Endometrial microvascular endothelial cells (primary cell): Measurements from ENCODE around the genes SMC5 and C9orf85.

GRCh38 chr9:69220658-69221406, 46.8 kb downstream of the TJP2 start:
- RAMPAGE, long total RNA, result no peak

- RAMPAGE, long total RNA, result no peak
These were observed 72.4 kb downstream of the ENTREP1 start for GRCh38 chr9:69397249-69397927.

DNA sequence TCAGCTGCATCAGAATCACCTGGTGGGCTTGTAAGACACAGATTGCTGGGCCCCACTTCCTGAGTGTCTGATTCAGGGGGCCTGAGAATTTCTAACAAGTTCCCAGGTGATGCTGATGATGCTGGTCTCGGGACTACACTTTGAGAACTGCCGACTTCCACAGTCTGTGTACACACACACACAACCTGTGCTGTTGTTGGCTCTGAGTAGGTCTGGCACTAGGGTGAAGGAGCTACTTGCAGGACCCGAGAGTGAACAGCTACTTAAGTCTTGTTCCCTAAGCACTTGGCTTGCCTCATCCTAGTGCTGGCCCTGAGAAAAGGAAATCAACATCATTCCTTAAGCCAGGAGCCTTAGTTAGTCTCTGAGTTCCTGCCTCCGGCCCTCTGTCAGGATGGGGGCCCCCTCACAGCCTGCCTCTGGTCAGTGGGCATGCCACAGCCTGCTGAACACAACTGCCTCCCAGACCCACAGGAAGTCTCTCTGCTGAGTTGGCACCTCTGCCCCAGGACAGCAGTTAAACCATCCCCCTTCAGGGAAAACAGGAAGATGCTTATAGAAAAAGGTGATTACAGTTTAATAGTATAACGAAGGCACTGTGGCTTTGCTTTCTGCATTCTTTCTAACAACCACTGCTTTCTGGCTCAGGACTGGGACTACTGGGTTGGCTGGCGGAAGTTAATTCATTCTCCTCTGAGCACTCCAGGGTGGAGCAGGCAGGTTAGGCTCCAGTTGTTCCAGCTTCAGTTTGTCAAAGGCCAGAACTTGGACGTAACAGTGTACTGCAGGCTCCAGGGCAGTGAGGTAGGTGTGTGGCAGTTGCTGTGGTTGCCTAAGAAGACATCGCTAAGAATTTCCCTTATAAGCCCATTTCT, 2.7 kb downstream of the MAMDC2 start:
- RAMPAGE, long total RNA, result no peak

GRCh38 chr9:70205385-70206007, 53.3 kb upstream of the SMC5 start:
- RAMPAGE, long total RNA, result no peak

GRCh38 chr9:70216974-70217385, 41.8 kb upstream of the SMC5 start:
- RAMPAGE, long total RNA, result no peak

GRCh38 chr9:70258750-70259880, at the start of gene SMC5:
Gene SMC5 (plus strand): TSS chr9:70258978.
- RAMPAGE, long total RNA, result start-site peak on the minus strand at chr9:70258855-70258876, 10 and 11 reads in 2 replicates; start-site peak on the plus strand at chr9:70258968-70258993, 83 and 41 reads in 2 replicates

GRCh38 chr9:70302051-70302400, 43.2 kb downstream of the SMC5 start:
- RAMPAGE, long total RNA, result no peak

- RAMPAGE, long total RNA, result no peak
These were observed 4.7 kb downstream of the KLF9 start for GRCh38 chr9:70409670-70410268.

GRCh38 chr9:70419600-70420169, 5.2 kb upstream of the KLF9 start:
- RAMPAGE, long total RNA, result no peak

GRCh38 chr9:70504810-70505274, 90.4 kb upstream of the KLF9 start:
- RAMPAGE, long total RNA, result no peak

DNA sequence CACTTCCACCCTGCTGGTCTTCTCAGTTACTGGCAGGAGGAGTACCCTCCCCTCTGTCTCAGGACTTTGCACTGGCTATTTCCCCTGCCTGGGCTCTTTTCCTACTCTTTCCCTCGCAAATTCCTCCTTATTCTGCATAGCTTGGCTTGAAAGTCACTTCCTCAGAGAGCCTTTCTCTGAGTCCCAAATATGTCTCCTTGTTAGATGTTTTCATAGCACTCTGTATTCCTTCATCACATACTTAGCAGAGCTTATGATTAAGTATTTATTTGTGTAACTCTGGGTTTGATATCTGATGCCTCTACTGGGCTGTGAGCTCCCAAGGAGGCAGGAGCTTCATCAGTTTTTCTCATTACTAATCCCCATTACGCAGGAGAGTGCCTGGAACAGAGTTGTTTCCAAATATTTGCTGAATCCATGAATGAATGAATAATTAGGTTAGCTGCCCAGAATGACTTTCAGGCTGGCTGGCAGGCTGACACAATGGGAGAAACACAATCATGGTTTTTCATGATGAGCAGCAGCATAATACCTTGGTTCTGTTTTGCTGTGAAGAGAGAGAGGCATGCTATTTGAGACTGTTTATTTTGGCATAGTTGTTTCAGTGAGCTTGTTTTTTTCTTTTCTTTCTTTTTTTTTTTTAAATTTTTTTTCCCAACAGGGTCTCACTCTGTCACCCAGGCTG, 160.0 kb upstream of the KLF9 start:
- RAMPAGE, long total RNA, result no peak

- RAMPAGE, long total RNA, result no peak
These were observed 252.6 kb downstream of the TRPM3 start for GRCh38 chr9:70868419-70869639.

GRCh38 chr9:71279040-71279787, 157.8 kb upstream of the TRPM3 start:
- RAMPAGE, long total RNA, result no peak

DNA sequence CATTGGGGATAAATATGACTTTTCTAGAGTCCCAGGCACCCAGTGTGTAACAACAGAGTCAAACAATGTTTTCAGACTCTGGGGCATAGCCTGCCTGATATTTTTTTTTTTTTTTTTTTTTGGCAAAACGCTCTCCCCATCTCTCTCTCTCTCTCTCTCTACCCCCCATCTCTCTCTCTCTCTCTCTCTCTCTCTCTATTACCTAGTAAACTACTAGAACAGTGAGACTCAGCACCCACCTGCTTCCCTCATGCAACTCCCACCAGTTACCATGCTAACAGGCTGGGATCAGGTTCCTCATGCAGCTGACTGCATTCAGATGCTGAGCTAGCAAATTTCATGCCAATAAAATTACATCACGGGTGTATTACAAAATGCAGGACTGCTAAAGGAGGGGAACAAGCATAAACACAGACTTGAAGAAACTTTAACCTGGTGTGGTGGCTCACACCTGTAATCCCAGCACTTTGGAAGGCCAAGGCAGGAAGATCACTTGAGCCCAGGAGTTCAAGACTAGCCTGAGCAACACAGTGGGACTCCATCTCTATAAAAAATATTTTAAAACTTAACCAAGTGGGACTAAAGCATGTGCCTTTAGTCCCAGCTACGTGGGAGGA, 76.0 kb downstream of the CEMIP2 start:
- RAMPAGE, long total RNA, result no peak

GRCh38 chr9:71746129-71746849, 22.0 kb downstream of the CEMIP2 start:
- RAMPAGE, long total RNA, result no peak

DNA sequence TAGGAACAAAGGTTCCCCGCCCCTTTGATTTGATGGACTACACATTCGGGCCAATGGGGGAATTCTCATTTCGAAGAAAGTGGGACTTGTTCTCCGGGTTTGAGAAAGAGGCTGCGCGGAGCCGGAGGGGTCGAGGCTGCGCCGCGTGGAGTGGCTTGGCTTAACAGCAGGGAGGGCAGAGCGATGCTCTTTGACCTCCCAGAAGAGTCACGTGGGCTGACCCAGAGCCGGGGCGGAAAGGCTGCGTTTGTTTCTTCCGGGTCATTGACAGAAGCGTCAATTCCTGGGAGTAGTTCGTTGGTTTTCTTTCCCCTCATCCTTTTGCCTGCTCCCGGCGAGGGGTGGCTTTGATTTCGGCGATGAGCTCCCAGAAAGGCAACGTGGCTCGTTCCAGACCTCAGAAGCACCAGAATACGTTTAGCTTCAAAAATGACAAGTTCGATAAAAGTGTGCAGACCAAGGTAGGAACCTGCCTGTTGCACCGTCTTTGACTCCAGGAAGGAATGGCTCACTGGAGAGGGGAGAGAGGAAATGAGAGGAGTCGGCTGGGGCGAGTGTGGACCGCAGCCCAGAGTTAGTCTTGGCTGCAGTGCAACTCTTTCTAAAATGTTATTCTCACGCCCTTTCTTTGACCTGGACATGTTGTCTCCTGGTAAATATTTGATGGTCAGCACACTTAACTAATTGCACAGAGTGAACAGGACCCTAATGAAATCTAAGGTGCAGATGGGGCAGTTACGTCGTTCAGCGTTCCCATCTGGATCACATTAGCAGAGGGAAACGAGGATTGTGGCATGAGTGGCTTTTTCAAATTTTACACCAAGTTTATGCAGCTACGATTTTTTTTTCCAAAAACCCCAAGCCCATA, at the start of gene C9orf85:
C9orf85 (plus strand) TSS at position 264 of the 868 bp plus-strand sequence.
- RAMPAGE, long total RNA, result start-site peak on the plus strand centred at position 288 of the sequence, 59 bp wide, 116 and 129 reads in 2 replicates

DNA sequence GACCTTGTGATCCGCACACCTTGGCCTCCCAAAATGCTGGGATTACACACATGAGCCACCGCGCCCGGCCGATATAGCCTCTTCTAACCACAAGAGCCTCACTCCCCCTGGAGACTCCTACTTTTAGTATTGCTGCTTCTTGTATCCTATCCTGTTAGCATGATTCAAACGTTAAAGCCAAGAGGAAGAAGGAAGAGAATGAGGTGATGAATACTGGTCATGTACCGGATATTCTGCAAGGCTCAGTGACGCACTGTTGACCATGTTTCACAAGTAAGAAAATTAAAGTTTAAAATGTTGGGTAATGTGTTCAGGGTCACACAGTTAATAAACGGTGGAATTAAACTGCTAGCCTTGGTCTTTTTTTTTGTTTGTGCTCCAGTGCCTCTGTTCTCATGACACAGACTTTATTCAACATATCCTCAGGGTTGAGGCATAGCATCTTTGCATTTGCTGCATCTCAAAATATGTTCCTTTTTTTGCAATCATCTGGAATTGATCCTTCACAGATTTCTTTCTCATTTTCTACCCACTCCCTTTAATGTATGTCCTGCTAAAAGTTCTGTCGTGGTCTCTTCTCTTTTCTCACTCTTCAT, 17.9 kb downstream of the C9orf57 start:
- RAMPAGE, long total RNA, result no peak

DNA sequence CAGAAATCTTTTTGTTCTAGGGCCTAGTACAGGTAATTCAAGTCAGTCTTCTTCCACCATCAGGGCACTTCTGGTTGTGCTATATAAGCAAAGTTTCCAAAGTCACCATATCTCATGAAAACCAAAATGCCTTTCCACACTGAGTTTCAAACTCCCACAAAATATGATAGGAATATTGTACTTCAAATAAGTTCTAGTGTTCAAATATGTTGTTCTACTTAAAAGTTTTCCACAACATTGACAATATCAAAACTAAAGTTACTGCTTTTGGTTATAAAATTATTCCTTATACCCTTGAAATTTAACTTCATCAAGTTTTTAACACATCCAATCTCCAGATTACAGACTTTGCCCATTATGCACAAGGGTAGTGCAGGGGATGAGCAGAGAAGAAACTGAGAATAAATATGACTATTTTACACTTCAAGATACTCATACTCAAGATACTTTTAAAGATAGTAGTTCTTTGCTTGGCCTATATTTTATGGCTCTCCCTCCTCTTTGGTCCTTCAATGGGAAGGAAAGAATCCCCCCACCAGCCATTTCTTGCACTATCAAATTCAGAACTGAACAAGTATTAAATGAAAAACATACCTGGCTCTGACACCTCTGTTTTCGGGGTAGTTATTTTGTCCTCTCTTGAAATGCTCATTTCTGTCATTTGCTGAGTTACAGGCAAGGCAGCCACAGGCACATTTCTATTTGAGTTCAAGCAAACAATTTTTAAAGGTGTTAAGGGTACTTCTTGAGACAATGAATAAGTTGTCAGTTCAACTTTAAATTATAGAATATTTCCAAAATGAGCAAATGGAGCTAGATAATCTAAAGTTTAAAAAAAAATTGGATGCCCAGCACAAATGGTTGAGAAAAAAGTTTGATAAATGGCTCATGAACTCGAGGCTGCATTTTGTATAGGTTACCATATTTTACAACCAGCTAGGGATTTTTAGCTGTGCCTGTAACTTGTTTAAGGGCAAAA, 5.9 kb downstream of the ZFAND5 start:
- RAMPAGE, long total RNA, result no peak

- RAMPAGE, long total RNA, result no peak
These were observed 28.9 kb downstream of the ALDH1A1 start for GRCh38 chr9:72923986-72924361.

DNA sequence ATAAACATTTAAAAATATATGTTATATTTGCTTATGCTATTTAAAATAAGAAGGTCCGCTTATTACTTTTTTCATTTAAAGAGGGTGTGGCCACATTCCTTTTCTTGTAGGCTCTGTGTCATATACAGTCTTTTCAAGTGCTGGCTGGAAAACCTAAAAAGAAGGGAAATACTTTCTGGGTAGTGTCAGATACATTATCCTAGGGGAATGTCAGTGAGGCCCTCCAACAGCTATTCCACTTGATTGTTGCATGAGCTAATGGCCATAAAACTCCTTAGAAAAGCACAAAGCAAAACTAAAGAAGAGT, 751 bp downstream of the ANXA1 start:
- RAMPAGE, long total RNA, result no peak